Mesenchymal stem cell of the bone marrow (primary cell): ENCODE data around the genes PRSS22, ZSCAN32, DNASE1 and ADCY9.

DNA sequence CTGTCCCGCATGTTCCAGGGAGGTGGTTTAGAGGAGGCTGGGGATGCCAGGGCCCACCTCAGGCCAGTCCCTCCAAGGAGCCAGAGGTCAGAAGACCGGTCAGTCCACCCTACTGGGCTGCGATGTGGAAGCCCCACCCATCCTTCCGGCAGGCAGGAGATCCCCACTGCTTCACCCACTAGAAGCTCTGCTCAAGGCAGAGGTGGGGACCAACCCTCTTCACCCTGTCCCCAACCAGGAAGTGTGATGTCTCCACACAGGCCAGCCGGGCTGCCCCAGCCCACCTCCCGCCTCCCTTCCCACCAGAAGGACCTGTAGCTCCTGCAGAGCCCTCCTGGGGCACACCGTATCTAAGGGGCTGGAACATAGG, 11.8 kb downstream of the ZG16B start:
- CAGE, long polyA plus RNA = no peak

DNA sequence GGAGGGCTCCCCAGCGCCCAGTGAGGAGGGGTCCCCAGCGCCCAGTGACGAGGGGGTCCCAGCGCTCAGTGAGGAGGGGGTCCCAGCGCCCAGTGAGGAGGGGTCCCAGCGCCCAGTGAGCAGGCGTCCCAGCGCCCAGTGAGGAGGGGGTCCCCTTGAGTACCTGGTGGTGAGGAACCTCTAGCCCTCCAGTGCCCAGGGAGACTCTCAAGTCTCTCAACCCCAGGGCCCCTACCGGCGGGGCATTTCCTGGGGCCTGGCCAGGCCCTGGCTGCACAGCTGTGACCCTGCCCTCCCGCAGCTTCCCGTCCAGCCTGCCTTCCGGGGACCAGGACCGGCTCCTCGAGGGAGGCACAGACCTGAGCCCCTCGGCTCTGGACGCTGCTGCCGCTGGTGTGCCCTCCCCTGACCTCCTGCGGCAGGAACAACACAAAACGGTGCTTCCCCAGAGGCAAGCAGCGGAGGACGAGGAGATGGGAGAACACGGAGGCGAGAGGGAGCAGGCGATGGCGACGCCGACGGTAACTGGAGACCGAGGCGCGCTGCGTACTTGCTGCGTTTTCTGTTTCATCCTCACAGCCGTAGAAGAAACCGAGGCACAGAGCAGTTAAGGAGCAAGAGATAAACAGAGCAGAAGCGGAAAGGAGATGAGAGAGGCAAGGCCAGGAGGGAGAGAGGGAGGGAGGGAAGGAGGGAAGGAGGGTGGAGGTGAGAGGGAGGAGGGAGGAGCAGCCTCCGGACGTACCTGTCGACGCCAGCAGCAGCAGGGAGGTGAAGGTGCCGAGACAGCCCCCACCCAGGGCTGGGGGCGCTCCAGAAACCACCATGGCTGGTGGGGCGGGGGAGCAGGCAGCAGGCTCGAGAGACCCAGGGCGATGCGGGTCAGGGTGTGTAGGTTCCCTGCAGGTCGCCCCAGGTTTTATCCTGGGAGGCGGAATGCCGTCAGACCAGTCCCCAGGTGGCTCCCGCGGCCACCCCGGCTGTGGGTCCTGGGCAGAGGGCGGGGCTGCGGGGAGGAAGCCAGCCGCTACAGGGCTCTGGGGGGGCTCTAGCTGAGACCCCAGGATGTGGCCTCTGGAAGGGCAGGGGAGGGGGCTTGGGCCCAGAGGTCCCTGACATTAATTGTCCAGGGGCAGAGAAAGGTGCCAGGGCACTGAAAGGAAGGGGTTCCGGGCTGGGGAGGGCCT, at the start of gene PRSS22:
PRSS22 (minus strand) TSS at position 893 of the 1,187 bp plus-strand sequence.
- CAGE, long polyA plus RNA = no peak

- CAGE, long polyA plus RNA = no peak
Measured at GRCh38 chr16:2903790-2904724, 7.7 kb upstream of the FLYWCH1 start.

DNA sequence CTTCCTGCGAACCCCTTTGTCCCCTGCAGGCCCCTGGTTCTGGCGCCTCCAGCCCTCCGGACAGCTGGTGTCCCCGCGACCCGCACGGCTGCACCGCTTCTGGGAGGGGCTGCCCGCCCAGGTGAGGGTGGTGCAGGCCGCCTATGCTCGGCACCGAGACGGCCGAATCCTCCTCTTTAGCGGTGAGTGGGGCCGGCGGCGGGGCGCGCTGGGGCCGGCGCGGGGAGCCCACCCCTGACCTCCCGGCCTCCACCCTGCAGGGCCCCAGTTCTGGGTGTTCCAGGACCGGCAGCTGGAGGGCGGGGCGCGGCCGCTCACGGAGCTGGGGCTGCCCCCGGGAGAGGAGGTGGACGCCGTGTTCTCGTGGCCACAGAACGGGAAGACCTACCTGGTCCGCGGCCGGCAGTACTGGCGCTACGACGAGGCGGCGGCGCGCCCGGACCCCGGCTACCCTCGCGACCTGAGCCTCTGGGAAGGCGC, 7.2 kb upstream of the IL32 start:
- CAGE, long polyA plus RNA = no peak

GRCh38 chr16:3125430-3126321, 9.2 kb upstream of the ZNF213 start:
- CAGE, long polyA plus RNA = no peak

DNA sequence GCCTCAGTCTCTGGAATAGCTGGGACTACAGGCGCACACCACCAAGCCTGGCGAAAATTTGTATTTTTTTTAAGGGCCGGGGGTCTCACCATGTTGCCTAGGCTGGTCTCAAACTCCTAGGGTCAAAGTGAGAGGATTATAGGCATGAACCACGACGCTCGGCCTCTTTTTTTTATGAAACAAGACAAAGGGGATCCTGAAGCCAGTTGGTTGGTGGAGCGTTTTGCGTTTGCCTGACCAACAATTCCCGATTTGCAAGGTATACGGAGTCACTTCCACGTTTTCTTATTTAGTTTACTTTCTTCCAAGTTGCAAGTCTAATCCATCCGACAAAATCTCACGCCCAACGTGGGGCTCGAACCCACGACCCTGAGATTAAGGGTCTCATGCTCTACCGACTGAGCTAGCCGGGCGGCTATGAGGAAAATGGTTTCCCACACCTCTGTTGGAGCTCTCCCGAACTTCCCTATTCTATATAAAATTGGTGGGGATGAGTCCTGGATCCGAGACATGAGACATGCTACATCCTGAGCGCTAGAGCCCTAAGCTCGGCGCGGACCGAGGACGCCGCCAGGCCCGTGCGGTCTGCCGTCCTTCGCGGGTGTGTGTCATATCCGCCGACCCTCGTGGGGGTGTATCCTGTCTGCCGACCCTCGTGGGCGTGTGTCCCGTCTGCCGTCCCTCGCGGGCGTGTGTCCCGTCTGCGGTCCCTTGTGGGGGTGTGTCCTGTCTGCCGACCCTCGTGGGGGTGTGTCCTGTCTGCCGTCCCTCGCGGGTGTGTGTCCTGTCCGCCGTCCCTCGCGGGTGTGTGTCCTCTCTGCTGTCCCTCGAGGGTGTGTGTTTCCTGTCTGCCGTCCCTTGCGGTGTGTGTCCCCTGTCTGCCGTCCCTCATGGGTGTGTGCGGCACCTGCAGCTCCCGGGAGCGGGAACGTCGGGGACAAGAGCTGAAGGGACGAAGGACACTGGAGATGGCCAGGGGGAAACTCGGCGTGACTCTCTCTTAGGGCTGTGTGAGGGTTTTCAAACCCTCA, 22.6 kb downstream of the ZNF213 start:
- CAGE, long polyA plus RNA = no peak

- CAGE, long polyA plus RNA = no peak
Measured at GRCh38 chr16:3400434-3401685, at the start of gene ZSCAN32. ZSCAN32 (minus strand) TSS chr16:3401004.

- CAGE, long polyA plus RNA = no peak
Measured at GRCh38 chr16:3435575-3436131, 7.7 kb downstream of the ZNF597 start.

- CAGE, long polyA plus RNA = no peak
Measured at GRCh38 chr16:3499820-3500373, 907 bp upstream of the CLUAP1 start.

GRCh38 chr16:3612858-3613556, 1.6 kb upstream of the SLX4 start:
- CAGE, long polyA plus RNA = no peak

DNA sequence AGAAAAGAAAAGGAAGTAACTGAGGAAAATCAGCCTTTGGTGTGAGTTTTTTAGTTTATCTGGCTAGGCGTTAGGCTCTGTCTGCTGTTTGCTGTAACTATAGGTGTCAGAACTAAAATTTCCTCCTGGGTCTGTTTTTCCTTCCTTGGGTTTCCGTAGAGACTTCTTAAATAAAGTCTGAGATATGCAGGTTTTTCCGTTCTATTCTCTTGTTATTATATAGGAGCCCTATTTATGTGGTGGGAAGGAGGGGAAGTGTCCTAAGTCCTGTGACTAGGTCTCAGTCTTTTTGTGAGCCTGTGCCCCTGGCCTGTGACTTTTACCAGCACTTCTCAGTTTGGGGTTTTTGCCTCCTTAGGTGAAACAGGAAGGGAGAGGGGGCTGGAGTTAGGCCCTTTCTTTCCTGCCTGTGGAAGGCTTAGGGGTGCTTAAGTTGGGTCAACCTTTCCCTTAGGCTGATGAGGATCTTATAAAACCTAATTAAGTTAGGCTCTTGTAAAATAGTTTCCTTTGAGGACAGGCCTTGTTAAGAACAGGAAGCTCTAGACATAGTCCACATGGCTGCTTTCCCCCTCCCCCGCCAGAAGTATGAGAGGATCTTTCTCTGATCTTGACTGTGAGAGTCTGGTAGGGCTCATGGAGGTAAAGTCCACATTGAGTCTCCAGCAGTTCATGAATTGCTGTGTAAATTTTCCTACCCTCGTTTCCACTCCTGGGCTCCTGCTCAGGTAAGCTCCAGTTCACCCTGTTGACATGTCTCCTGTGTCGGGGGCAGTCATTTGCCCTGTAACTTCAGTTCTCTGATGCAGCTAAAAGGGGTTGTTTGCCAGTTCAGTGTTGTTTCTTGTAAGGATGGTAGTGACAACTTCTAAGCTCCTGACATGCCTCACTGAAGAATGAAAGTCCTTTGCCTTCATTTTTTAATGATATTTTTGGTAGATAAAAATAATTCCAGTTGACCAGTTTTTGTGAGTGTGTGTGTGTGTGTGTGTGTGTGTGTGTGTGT, 17.1 kb upstream of the DNASE1 start:
- CAGE, long polyA plus RNA = no peak

DNA sequence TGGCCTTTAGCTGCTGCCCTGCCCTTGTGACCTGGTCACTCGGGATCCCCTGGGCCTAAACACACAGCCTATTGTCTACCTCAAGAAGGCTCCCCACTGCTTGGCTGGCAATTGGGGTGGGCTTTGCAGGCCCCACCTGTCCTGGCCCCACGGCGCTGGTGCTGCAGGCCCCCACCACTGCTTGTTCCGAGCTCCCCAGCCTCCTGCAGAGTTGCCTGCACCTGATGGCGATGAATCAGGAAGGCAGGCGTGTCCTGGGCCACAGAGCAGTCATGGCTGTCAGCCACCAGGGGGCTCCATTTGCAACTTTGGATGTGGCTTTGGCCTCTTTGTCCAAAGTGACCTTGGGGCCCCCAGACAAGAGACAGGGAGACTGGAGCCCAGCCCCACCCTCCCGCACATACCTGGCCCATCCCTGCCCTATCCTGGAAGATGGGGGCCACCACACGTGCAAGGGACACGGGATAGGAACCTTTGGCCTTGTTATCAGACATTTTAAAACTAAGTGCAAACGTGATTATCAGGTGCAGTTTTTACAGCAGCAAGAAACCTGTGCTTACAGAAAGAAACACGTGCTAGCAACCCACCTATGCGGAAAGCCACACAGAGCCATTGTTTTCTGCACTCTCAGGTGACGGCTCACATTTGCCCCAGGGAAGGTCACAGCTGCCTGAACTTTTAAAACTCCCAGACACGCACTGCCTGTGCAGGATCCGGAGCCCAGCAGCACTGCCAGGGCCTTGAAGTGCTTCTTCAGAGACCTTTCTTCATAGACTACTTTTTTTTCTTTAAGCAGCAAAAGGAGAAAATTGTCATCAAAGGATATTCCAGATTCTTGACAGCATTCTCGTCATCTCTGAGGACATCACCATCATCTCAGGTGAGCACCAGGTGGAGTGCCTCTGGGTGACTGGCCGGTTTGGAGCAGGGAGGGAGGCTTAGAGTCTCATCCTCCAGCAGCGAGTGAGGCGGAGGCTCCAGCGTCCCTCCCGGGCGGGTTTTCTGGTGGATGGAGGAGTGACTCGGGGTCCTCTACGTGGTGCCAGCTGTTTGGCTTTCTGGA, at the start of gene DNASE1:
DNASE1 (plus strand) TSS at position 527 of the 1,063 bp plus-strand sequence.
- CAGE, long polyA plus RNA = no peak

GRCh38 chr16:4064794-4065664, 51.2 kb downstream of the ADCY9 start:
- CAGE, long polyA plus RNA = no peak

DNA sequence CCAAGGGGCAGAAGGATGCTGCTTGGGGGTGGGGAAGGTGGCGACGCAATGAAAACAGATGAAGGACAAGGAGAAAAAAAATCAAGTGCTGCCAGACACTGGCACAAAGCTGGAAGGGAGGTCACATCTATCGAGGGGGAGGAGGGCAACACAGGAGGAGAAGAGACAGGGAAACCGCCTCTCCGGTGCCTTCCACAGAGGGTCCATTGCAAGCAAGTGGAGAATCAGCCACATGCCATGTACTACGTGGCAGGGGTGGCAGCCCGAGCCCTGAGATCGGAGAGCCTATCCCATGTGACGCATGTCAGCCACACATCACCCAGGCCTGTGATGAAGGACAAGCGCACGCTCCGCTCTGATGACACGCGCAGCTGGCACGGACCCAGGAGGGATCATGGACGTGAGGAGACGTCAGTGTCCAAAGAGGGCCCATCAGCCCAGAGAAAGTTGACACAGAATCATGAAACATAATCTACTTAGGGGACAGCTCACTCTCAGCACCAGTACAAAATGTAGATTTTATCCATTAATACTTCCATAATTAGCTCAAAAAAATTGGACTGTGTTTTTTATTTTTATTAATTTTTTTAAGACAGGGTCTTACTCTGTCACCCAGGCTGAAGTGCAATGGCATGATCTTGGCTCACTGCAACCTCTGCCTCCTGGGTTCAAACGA, 30.0 kb downstream of the ADCY9 start:
- CAGE, long polyA plus RNA = no peak

GRCh38 chr16:4115172-4116051, 830 bp downstream of the ADCY9 start:
- CAGE, long polyA plus RNA = no peak

GRCh38 chr16:4116052-4116770, at the start of gene ADCY9:
ADCY9 (minus strand) TSS chr16:4116442.
- CAGE, long polyA plus RNA = no peak

DNA sequence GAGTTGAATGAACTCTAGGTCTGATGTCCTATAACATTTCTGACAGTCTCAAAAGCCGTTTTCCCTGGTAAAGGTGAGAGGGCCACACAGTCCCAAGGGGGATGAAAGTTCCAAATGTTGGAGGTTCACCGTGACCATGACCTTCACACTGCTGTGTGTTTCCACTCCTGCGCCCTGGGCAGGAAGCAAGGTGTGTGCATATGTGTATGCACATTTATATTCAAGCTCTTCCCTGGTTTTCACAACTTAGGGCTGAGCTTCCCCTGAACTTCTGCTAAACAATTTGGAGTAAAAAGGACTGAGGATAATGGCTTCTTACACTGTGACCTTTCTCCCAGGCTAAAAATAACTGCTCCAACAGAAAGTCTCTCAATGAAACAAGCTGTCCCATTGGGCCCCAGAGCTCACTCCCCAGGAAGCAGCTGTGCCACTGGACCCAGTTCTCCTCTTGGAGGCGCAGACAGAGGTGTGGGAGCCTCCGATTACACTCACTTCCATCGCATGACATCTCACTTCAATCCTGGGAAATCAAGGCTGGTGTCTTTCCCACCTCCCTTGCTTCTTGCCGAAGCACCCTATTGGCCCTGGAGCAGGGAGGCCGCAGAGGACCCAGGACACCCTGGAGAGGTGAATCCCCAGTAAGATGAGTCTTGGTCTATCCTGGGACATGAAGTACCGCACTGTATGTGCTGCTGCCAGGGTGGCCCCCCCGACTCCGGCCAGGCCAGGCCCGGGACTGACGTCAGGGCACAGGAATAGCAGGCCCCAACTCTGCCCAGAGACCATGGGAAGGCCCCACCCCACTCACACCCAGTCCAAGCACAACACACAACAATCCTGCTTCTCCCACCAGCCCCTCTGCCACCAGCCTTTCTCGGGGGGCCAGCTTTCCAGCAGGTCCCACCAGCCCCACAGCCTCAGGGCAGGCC, 29.7 kb downstream of the SRL start:
- CAGE, long polyA plus RNA = no peak

GRCh38 chr16:4260046-4260779, 12.6 kb downstream of the TFAP4 start:
- CAGE, long polyA plus RNA = no peak

DNA sequence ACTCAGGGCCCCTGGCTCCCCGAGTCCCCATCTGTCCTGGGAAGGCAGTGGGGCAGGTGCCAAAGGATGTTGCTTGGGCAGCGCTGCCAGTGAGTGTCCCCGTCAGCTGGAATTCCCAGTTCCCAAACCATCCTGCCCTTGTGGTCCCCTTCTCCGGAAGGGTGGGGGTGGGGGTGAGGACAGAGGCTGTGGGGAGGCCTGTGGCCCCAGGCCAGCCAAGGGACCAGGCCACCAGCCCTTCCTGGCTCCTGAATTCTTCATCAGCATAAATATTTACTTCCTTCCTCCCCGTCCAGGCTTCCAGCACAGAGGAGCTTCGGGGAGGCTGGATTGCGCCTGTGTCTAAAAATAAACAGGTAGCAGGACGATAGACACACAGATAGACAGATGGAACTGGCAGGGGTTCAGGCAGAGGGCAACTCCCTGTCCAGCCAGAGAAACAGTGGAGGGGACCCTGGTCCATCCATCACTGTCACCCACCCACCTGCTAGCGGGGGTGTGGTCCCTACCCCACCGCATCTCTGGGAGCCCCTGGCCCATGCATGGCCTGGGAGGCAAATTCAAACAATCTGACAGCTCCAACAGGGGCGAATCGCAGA, 13.0 kb downstream of the GLIS2 start:
- CAGE, long polyA plus RNA = no peak

- CAGE, long polyA plus RNA = no peak
Measured at GRCh38 chr16:4340380-4340648, 10.8 kb downstream of the PAM16 start.